Measurements from ENCODE around the gene PTPN5.

DNA sequence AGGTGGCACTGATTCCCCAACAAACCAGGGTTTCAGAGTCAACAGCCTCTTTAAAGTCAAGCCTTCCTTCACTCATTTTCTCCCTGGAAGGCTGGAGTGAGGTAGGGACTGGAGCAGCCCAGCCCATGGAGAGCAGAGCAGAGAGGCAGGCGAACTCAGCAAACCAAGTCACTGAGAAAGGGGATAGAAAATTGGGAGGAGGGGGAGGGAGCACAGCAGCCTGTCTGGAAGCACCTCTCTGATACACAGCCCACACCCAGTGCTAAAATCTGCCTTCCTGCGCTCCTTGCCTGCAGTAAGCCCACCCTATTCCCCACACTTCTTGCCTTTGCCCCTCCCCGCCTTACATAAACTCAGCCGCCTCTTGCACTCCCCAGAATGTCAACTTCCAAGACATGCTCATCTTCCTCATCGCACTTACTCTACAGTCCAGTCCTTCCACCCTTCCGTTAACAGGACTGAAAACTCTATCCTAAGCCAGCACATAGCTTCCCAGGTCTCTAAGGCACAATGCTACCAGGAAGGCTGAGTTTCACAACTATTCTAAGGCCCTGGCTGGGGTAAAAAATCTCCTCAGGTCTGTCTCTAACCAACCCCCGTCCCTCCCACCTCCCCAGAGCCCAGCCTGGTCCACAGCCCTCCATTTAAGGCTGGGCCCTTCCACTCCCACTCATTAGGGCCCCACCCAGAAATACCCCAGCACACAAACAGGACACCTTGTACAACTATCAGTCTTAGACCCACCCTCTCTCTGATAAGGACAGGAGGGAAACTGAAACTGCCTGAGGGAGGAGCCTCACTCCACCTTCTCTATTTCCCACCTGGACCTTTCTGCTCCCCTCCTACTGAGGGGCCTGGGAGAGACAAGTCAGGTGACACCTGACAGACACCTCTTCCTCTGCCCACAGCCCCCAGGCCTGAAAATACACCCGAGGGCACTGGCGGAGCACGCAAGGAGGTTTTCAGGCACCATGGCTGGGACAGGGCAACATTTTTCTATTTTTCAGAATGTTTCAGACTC is 90.5 kb downstream of the PLEKHA7 start:
- PRO-cap: no peak

DNA sequence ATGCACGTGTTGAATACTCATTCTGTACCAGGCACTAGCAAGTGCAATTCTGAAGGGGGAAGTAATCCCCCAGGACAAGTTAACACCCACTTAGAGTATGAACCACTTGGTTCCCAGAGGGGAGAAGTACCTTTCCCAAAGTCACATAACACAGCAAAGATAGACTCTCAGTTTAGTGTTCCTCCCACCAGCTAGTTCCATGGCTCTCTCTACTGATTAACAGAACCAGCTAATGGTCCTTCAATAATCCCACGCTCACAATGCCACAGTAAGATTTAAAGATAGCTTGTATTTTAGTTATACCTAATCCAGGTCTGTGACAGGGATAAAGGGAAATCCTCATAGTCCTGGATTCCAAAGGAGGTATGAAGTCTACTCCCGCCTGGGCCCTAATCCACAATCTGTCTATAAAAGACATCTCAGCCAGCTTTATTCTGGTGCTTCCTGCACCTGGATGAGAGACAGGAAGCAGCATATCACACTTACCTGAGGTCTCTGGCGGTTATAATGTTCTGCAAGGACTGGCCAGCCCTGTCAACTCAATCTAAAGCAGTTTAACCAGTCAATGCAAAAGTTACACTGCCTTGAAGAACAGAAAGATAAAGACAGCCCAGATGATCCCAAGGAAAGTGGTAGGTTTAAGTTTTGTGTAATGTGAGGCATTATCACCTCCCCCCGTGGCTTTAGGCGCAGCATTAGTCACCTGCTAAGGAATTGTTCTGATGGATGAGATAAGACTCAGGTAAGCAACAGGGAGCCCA is 57.7 kb downstream of the PLEKHA7 start:
- PRO-cap: no peak

DNA sequence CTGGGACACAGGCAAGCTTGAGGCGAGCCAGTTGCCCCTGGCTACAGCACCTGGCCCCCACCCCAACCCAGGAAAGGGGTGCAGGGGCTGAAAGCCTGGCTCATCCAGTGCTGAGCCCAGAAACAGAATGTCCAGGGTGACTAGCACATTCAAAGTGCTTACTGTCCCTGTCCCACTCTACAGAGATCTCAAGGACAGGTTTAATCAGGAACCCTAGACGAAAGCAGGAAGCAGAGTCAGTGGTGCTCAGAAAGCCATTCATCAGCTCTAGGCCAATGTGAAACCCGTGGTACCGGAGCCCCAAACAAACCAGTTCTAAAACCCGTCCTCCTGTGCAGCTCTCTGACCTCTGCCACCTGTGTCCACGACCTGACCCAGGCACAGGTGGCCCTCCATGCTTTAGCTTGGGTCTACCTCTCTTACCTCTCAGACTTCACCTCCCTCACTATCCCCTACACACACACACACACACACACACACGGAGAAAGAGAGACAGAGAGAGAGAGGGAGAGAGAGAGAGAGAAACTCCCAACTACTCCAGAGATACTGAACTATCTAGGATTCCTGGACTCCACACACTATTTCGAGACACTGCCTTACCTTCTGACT is 31.8 kb downstream of the PLEKHA7 start:
- PRO-cap: no peak

DNA sequence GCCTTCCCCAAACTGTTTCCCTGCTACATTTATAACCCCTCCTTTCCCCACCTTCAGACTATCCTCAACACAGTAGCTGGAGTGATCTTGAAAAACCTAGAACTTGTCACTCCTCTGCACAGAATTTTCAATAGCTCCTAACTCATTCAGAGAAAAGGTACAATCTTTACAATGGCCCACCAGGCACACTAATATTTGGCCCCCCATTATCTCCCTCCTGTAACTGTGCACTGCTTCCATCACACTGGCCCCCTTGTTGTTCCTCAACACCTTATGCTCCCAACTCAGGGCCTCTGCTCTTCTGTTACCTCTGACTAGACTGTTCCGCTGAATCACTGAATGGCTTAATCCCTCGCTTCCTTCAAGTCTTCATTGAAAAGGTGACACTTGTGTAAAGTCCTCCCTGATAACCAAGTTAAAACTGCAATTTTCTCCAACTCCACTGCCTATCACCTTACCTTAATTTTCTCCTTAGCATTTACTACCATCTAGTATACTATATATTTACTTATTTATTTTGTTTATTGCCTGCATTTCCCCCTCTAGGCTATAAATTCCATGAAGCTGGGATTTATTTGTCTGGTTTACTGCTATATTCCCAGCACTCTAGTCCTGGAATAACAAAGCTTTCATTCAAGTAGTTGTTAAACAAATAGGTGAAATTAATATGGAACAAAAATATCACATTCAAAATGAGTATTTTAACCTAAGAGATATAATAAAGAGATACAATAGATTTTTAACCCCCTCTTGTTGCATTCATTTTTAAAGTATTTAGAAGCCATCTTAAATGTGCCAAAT is 21.8 kb downstream of the PIK3C2A start:
- PRO-cap: no peak

DNA sequence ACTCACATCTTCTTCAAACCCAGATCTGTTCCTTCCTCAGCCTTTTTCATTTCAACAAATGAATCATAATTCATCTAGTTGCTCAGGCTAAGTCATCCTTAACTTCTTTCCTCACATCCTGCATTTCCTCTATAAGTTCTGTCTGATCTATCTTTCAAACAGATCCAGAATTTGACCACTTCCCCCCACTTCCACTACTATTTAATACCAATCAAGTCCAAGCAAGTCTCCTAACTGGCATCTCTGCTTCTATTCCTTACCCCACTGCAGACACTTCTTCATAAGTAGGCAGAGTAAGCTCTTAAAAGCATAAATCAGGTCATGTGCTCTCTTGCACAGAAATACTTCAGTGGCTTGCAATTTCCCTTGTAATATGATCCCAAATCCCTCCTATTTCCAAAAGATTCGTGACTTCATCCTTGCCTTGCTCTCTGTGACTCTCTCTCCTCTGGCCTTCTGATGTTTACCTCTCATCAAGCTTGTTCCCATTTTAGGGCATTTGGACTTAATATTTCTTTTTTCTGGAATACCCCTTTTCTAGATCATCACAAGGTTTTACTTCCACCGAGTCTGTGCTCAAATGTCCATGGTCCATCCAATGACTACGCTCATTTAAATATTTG is 37.5 kb upstream of the NCR3LG1 start:
- PRO-cap: no peak

- PRO-cap: no peak
Observed at GRCh38 chr11:17412705-17413116, 24.3 kb upstream of the KCNJ11 start.

DNA sequence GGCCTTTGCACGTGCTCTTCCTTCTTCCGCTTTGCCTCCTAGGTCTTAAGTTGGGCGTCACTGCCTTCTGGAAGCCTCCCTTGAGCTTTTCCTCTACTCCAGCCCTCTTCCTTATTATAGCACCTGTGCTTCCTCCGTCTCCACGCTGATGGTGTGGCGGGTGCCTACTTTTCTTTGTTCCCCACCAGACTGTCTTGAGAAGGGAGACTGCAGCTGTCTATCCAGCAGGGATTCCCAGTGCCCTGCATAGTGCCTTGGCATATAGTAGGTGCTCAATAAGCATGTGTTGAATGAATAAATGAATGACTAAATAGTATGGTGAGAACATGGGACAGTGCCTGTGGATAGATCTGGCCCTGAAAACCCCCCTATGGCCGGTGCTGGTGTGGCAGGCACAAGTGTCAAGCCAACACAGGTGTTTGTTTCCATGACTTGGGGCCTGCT is 30.0 kb upstream of the ABCC8 start:
- PRO-cap: no peak

- PRO-cap: no peak
Observed at GRCh38 chr11:17541250-17542019, 2.8 kb downstream of the USH1C start.

GRCh38 chr11:17542138-17542606 is 2.0 kb downstream of the USH1C start:
- PRO-cap: no peak

GRCh38 chr11:18011552-18012836 is 853 bp downstream of the SERGEF start:
- PRO-cap: no peak

DNA sequence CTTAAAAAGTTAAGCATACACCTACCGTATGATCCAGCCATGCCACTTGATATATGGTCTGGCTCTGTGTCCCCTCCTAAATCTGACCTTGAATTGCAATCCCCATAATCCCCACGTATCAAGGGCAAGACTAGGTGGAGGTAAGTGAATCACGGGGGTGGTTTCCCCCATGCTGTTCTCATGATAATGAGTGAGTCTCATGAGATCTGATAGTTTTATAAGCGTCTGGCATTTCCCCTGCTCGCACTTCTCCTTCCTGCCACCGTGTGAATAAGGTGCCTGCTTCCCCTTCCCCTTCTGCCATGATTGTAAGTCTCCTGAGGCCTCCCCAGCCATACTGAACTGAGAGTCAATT is 4.7 kb downstream of the SAAL1 start:
- PRO-cap: no peak

DNA sequence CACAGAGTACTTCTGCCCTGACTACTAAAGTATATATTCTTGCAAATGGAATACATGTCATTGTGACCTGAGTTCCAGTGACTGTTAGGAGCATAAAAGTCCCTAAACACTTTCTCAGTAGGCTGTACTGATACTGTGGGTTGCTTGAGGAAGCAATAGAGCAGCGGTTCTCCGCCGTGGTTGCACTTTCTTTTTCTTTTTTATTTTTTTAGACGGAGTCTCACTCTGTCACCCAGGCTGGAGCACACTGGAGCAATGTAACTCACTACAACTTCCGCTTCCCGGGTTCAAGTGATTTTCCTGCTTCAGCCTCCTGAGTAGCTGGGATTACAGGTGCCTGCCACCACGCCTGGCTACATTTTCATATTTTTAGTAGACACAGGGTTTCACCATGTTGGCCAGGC is 2.1 kb downstream of the SAA2 start:
- PRO-cap: no peak

DNA sequence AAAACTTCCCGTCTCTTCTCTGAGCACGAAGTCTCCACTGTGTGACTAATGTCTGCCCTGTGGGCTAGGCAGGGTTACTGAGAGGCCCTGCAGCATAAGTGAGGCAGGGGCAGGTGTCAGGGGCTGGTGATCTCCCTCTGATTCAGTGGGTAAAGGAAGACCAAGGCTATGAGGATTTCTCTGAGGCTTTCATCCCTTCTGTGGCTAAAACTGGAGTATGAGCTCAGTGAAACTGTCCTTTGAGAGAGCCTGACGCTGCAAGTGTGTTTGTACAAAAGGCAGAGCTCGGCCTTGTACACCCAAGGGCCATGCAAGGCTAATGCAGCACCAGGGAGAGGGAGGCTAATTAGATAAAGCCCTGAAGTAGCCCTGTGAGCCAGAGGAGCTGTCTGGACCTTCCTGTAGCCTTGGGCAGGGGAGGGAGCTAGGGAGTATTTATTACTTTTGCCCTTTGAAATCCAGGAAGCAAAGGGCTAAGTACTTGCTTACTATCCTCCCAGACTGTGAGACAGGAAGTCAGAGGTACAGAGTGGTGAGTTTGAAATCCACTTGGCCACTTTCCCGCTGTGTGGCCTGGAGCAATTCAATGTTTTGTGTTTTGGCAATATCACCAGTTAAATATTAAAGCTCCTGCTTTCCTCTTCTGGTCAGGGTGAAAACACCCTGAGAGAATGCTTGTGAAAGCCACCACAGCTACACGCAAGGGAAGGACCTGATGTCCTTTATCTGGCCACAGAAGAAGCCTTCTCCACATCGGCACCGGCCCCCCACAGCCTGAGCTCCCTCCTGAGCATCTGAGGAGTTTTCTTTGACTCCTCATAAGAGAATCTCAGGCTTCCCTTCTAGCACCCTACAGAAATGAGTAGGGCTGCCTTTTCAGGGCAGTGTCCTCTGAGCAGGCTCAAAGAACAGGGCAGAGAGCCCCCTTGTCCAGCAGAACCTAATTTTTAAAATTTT is 10.1 kb upstream of the LDHA start:
- PRO-cap: bidirectional peak, plus-strand start at position 42 of the sequence, minus-strand start outside the sequence; bidirectional peak, plus-strand start at position 733 of the sequence, minus-strand start at position 508 of the sequence

DNA sequence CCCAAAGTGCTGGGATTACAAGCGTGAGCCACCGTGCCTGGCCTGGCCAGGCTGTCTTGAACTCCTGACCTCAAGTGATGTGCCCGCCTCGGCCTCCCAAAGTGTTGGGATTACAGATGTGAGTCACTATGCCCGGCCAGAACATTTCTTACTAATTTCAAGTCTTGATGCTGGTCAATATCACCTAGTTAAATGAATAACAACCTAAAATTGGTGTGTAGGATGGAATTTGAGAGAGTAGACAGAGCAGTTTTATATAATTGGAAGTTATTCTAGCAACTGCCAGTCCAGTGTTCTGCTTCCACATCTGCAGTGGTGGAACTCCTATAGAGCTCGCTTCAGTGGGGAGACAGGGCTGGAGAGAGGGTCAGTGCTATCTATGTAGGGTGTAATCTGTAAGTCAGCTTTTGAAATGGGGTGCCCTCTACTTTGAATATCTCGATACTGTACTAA is 4.5 kb downstream of the LDHA start:
- PRO-cap: no peak

GRCh38 chr11:18643755-18644245 is 9.7 kb upstream of the SPTY2D1 start:
- PRO-cap: no peak

DNA sequence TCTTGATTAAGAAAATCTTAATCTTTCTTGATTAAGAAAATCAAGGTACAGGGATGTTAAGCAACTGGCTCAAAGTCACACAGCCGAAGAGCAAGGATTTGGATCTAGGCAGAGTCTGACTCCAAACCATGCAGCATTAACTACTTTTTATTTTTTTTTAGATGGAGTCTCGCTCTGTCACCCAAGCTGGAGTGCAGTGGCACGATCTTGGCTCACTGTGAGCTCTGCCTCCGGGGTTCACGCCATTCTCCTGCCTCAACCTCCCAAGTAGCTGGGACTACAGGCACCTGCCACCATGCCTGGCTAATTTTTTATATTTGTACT is 20.5 kb upstream of the SPTY2D1 start:
- PRO-cap: no peak

GRCh38 chr11:18704376-18704732 is 5.8 kb downstream of the TMEM86A start:
- PRO-cap: no peak

GRCh38 chr11:18721423-18722258 is 4.3 kb downstream of the IGSF22 start:
- PRO-cap: no peak

DNA sequence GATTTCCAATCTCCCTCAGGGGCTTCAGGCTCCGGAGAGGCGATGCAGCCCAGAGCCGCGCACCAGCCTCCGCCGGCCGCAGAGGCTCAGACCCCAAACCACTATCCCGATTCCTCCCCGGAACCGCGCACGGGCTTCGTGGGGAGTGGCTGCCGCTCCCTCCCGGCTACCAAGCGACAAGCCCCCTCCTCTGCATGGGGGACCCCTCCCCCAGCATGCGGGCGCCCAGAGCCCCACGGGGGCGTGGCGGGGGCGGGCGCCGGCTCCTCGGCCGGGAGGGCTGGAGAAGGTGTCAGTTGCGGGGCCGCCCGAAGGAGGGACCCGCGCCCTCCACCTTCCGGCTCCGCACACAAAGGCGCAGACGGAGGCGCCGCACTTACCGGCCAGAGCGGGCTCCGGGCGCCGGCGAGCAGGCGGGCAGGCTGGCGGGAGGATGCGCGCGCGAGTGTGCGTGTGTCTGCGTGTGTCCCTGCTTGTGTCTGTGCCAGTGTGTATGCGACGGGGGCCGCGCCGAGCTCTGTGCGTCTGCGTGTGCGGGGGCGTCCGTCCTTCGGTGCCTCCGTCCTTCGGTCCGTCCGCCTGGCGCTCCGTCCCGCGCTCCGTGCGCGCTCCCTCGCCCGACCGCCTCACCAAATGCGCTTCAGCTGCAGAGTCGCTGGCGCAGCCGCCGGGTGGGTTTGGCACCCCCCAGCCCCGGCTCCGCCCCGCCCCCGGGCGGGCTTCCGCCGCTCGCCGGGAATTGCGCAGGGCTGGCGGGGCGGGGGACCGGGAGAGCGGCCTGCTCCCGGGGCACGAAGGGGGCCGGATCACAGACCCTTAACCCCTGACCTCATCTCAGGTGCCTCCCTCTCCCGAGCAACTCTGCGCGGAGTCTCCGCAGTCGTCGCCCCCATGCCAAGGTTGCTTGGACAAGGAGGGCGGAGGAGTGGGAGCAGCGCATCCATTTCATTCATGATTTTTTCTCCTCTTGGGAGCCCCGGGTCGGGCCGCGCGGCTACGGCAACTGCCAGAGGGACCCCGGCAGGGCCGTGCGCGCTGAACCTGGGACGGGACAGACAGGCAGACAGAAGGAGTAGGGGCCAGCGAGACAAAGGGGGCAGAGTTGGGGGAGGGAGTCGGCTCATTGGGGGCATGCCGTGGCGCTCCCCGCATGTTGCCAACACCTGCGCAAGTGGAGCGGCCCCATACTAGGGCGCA is at the start of gene PTPN5:
Gene PTPN5, minus strand, starts transcription at position 654 of the 1,197 bp plus-strand sequence.
- PRO-cap: no peak

DNA sequence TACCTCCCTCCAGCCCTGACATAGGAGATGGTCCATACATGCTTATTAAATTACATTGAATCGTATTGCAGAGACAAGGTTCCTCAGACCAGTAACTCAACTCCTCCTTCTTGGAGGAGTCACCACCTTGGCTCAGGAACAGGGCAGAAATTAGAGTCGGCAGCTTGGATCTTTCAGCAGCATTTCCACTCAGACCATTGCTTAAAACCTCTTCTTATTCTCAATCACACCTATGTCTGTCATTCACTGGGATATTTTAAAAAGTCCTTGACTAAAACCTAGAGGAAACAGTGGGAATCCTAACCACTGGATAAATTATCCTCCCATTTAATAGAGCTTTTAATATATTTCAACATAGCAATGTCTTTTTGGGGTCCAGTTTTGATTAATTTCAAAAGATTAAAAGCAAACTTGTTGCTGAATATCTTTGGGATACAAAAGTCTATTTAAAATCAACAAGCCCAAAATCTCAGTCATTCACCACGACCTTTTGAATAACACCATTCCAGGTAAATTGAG is 835 bp downstream of the CSRP3 start:
- PRO-cap: no peak

All from osteocyte (in vitro differentiated cells).